LNCaP clone FGC (cell line): ENCODE measurements around the genes CLDN14 and KCNJ6.

- RRBS, 2 experiments = no CpG with 5 or more reads among the region's 32 CpGs
Observed at GRCh38 chr21:36429775-36430643, 44.8 kb downstream of the CHAF1B start.

- RRBS, 2 experiments = 85 to 86% methylated on average over 5 of the region's 19 CpGs
Observed at GRCh38 chr21:36461567-36462105, 18.3 kb downstream of the CLDN14 start.

GRCh38 chr21:36479908-36480718 is at the start of gene CLDN14:
Gene CLDN14, minus strand, starts transcription at chr21:36480122.
- RRBS, 2 experiments = no CpG with 5 or more reads among the region's 16 CpGs

DNA sequence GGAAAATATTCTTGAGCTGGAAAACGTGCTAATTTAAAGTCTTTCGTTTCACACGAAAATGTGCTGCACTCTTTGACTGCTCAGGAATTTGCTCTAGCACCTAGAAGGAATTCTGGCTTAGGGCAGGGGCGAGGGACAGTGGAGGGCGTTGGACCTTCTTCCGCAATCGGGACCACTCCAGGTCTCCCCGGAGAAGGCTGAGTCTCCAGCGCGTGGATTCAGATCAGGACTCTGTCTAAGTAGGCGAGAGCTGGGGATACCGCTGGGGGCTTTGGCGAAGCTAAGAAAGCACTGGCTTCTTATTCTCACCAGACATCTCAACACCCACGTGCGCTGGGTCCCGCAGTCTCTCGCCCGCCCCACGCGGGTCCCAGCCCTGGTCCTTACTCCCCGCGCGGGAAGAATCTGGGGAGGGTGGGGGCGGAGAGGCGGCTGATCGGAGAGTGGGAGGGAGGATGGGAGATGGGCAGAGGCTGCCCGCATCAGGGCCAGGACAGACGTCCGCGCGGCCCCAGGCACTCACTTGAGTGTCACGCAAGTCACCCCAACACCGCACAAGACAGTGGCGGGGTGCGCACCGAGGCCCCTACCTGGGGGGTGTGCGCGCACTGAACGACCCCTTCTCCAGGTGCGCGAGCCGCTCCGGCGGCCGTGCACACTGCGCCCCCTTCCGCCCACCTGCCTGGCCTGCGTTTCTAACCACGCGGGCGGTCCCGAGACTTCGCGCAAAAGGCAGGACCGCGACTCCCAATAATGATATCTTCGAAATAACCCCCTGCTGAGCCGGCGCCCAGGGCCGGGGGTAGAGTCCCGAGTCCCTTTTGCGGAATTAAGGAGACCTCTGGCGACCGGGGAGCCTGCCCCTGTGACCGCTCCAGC is 6.1 kb upstream of the SIM2 start:
- RRBS, 2 experiments = 99 to 100% methylated on average over 3 to 4 of the region's 65 CpGs

- RRBS, 2 experiments = 91 to 95% methylated on average over 2 to 4 of the region's 19 CpGs
Observed at GRCh38 chr21:36701990-36702716, 3.2 kb downstream of the SIM2 start.

- RRBS, 2 experiments = no CpG with 5 or more reads among the region's 9 CpGs
Observed at GRCh38 chr21:36917363-36917865, 49.1 kb downstream of the HLCS start.

DNA sequence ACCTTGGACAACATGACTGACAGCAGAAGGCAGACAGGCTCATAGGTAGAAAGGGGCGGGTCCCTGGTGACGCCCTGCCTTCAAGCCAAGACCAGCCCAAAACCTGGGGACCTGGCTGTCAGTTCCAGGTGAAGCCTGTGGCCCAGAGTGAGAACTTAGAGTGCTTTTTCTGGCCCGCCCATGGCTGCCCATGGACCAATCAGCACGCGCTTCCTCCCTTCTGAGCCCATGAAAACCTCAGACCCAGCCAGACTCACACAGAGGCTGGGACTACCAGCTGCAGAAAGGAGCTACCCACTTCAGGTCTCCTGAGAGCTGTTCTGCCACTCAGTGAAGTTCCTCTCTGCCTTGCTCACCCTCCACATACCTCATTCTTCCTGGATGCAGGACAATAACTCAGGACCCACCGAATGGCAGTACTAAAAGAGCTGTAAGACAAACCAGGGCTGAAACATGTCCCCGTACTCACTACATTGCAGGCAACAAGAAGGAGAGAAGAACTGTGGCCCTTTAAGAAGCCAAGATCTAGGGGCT is 7.0 kb downstream of the HLCS start:
- RRBS, 2 experiments = no CpG with 5 or more reads among the region's 7 CpGs

GRCh38 chr21:36966999-36967300 is 481 bp upstream of the HLCS start:
- RRBS, 2 experiments = 5 to 10% methylated on average over 4 of the region's 9 CpGs

DNA sequence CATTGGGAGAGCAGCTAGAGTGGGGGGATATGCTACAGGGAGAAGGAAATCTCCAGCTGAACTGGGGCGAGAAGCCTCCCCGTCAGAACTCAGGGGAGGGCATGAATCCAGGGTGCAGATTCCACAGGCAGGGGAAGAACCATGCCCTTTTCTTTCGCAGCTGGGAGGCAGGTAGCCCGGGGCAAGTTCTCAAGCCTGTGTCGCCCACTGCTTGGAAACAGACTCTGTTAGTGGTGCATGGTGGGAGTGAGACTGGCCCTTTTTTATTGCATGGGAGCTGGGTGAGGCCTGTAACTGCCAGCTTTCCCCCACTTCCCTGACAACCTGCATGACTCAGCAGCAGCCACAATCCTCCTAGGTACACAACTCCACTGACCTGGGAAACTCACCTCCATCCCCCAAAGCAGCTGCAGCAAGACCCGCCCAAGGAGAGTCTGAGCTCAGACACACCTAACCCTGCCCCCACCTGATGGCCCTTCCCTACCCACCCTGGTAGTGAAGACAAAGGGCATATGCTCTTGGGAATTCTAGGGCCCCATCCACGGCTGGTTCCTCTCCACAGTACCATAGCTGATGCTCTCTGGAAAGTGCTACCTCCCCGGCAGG is 25.8 kb downstream of the PIGP start:
- RRBS, 2 experiments = no CpG with 5 or more reads among the region's 8 CpGs

GRCh38 chr21:37083585-37084423 is 10.8 kb downstream of the TTC3 start:
- RRBS, 2 experiments = no CpG with 5 or more reads among the region's 6 CpGs

DNA sequence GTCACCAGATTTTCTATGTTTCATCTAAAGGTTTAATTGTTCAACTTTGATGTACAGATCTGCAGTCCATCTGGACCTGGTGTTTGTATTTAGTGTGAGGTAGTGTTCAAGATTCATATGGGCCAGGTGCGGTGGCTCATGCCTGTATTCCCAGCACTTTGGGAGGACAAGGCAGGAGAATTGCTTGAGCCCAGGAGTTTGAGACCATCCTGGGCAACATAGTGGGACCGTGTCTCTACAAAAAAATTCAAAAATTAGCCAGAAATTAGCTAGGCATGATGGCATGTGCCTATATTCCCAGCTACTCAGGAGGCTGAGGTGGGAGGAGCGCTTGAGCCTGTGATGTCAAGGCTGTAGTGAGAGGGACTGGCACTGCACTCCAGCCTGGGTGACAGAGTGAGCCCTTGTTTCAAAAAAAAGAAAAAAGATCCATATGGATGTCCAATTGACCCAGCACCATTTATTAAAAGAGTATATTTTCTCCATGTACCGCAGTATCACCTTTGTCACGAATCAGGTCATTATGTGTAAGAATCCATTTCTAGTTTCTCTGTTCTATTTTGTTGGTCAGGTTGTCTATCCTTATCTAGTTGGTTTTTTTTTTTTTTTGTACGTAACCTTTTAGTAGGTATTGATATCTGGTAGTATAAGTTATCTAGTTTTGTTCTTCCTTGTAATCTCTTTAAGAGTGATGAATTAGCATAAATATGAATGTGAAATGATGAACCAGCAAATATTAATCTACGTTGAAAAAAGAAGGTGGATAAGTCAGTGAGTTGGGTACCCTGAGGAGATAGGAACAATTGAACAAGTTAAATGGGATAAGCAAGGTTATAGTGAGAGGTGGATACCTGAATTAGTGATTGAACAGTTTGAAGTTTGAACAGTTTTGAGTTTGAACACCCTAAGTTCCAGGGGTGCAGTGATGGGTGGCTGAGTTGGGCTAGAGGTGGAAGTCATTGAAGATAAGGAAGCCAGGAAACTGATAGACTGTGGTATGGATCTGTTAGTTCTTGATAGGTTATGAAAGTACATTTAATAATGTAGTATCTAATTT is 33.8 kb downstream of the TTC3 start:
- RRBS, 2 experiments = no CpG with 5 or more reads among the region's 7 CpGs

DNA sequence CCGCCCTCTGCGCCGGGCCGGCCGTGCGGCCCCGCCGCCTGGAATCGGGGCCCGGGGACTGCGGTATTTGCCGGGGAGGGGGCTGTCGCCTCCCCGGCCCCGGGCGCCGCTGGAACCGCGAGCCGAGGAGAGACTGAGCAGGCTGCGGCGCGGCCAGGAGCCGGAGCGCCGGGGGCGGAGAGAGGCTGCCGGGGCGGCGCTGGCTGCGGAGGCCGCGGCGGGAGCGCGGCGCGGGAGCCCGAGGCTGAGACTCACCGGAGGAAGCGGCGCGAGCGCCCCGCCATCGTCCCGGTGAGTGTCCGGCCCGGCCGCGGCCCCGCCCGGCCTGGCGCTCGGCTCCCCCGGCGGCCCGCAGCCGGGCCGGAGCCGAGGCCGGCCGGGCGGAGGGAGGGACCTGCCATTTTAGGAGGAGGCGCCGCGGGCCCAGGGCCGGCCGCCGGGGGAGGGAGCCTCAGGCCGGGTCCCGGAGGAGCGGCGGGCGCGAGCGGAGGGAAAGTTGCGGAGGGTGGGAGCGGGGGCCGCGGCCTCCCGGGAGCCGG is 834 bp downstream of the DYRK1A start:
- RRBS, 2 experiments = 1% methylated on average over 40 of the region's 83 CpGs

- RRBS, 2 experiments = no CpG with 5 or more reads among the region's 2 CpGs
Observed at GRCh38 chr21:37376979-37377178, 10.3 kb downstream of the DYRK1A start.

GRCh38 chr21:37425191-37426355 is 59.0 kb downstream of the DYRK1A start:
- RRBS, 2 experiments = no CpG with 5 or more reads among the region's 3 CpGs

- RRBS, 2 experiments = no CpG with 5 or more reads among the region's 7 CpGs
Observed at GRCh38 chr21:37452935-37453668, 86.5 kb downstream of the DYRK1A start.

DNA sequence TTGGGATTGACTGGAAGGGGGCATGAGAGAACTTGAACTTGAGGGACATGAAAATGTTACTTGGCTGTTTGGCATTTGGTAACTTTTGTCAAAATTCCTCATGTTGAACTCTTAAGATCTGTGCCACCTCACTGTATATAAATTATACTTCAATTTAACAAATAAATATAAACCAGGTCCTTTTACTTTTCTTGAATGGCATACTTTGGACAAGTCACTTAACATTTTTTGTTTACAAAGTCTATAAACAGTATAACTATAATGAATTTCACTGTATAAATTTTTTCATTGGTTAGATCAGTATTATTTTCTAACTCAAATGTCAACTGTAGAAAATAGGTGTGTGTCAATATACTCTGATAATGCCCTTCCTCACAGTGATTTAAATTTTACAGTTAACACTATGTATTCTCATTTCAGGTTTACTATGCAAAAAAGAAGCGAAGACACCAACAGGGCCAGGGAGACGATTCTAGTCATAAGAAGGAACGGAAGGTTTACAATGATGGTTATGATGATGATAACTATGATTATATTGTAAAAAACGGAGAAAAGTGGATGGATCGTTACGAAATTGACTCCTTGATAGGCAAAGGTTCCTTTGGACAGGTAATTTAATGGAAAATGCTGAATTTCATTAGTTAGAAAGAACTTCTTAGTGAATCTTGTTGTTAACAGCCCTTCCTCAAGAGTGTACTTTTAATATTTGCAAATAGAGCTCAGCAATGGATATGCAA is 113.8 kb downstream of the DYRK1A start:
- RRBS, 2 experiments = no CpG with 5 or more reads among the region's 6 CpGs

GRCh38 chr21:37563277-37564323 is 197.0 kb downstream of the DYRK1A start:
- RRBS, 2 experiments = 11 to 13% methylated on average over 7 of the region's 80 CpGs

- RRBS, 2 experiments = 88 to 93% methylated on average over 3 of the region's 28 CpGs
Observed at GRCh38 chr21:37710301-37711322, 205.6 kb downstream of the KCNJ6 start.

DNA sequence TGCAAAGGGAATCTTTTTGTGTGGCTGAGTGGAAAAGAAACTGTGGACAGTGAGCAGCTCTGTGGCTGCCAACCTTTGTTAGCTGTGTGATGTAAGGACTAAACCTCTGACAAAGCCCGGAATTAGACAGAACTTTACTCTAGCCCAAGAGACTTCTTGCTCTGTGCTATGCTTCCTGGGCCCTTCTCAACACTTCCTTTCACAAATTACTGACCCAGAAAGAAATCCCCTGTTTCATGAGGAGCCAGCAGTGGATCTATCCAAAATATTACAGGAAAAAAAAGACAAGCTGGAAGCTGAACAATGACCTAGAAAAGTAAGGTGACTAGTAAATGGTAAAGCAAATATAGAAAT is 58.8 kb downstream of the KCNJ6 start:
- RRBS, 2 experiments = no CpG with 5 or more reads among the region's 1 CpG

DNA sequence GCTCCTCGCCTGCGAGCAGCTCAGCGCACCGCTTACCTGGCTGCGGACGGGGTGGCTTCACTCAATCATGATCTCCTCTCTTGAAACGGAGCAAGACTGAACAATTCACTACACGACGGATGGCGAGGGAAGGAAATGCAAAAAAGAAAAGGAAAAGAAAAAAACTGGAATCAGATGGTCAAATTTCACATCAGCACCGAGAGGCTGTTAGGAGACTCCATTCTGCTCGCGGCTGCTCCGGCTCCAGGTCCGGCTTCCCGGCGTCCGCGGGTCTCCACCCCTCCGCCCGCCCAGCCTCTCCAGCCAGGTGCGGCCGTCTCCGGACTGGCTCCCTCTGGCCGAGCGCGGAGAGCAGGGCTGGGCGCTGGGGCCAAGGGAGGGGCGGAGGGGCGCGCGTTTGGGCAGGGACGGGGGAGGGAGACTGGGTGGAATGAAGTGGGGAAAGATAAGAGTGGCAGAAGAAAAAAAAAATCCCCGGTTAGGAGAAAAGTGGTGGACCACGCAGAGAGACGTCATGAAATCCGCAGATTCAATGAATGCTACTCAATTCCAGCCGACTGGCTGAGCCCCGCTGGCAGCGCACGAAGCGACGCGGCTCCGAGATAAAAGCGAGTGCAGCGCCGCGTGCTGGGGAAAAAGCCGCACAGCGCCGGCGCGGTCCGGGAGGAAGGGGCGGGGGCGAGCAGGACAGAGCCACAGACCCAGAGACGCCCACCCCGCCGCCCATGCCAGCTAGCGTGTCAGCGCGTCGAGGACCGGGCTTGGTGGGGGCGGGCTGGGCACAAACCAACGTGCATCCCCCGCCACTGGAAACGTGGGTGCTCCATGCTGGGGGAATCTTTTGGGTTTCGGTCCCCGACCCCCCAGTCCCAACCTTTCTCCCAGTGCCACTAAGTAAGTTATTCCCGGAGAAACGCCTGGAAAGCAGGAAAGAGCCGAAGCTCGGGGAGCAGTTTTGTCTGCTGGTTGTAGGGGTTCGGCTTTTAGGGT is at the start of gene KCNJ6:
TSS of gene KCNJ6 (minus strand) at position 610 of the 990 bp plus-strand sequence.
- RRBS, 2 experiments = 2 to 3% methylated on average over 18 to 20 of the region's 76 CpGs